Thoracic aorta (tissue), 1 donor: Measurements from ENCODE around the gene ABCC12.

DNA sequence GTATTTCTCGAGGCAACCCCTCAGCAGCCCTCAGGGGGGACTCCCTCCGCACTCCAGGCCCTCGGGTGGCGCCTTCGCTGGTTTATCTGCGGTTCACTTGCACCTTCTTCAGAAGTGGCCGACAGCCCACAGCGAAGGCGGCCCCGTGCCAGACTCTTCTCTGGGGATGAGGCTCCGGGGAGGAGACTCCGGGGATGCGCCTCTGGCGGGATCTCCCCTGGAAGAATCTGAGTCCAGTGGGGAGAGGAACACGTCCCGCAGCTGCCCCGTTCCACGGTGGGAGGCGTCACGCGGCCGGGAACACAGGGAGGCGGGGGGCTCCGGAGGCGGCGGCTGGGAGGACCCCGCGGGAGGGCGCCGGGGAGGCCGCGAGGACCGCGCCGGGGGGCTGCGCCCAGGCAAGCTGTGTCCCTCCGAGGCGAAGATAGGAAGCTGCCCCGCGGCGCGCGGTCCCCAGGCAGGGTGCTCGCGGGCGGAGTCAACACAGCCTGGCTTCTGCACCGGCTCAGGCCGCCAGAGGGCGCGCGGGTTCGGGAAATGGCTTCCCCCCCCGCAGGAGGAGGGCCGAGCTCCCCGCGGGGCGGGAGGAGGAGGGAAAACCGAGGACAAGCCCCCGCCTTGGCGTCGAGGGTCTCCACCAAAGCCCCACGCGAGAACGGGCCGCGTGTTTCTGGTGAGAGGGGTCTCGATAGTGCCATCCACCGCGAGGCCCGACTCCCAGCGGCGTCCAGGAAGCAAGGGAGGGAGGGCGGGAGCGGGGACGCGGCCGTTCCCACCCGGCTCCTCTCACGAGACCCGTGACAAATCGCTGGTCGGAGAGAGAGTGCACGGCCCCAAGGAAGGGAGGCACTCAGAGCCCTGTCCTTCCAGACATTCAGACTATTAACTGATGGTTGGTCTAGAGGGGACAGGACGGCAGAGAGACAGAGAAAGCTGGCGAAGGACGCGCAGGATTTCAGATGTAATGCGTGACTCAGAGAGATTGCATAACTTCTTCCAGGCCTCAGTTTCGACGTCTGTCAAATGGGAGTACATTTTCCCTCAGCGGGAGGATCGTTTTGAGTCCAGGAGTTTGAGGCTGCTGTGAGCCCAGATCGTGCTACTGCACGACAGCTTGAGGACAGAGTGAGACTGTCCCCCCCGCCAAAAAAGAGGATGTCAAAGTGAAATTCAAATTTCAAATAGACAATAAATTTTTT is 64.4 kb upstream of the DNAJA2 start:
- RAMPAGE, long total RNA: no peak

- RAMPAGE, long total RNA: start-site peak on the minus strand at chr16:47291525-47291757, 6 reads
Observed at GRCh38 chr16:47291185-47292002, 147.6 kb upstream of the NETO2 start.

- RAMPAGE, long total RNA: no peak
Observed at GRCh38 chr16:47574700-47575062, 113.5 kb downstream of the PHKB start.

DNA sequence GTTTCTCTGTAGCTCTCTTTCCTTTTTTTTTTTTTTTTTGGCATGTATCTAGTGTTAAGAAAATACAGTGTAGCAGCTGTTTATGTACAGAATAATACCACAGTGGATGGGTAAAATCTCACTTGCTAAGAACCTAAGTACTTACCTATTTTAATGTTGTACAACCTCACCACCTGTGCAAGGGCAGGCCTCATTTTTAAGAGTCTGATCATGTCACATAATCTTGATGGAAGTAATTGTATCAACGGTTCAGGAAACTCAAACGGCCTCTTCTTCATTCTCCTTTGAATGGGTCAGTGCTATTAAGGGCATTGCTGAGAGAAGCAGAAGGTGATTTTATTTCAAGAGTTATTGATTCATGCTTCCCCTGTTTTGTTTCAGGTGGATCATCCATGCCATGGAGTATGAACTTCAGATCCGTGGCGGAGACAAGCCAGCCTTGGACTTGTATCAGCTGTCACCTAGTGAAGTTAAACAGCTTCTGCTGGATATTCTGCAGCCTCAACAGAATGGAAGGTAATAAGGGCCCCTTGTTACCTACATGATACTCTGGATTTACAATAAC is 227.6 kb downstream of the PHKB start:
- RAMPAGE, long total RNA: start-site peak on the plus strand centred at position 333 of the sequence, 360 bp wide, 18 reads

DNA sequence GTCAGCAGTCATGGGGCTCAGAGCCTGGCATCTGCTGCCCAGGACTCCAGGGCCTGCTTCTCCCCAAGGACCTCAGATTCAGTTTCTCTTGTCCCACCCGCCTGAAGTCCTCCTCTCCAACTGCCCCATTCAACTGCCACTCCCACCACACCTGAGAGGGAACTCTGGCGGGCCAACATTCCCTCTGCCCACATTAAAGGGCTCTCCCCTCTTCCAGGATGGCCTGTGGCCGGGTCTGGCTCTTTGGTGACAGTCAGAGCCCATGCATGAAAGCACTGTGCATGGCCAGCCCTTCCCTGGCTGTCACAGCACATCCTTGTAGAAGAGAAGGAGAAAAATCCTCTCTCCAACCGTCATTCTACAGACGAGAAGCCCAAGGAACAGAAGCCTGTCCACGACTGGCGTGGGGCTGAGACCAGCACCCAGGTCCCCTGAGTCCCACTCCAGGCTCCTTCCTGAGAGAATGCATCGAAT is at the start of gene ABCC12:
Gene ABCC12 (minus strand): TSS at position 122 of the 474 bp plus-strand sequence.
- RAMPAGE, long total RNA: no peak

DNA sequence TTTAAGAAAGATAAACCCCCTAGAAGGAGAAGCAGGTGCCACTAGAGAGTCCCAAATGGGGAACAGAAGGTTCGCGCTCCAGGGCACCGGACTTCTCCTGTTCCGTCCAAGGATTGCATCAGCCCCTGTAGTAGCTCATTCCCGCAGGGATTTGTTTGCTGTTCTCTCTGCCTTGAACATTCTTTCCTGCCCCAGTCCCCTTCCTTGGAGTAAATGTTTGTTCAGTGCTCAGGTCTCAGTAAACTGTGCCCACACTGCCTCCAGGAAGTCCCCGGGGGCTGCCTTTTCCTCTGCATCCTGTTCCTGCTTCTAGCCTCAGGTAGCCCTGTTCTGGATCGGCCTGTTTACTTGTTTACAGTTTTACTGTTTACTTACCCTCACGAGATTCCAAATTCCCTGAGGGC is 9.5 kb upstream of the ABCC12 start:
- RAMPAGE, long total RNA: no peak

GRCh38 chr16:48283756-48284543 is 36.6 kb upstream of the ABCC11 start:
- RAMPAGE, long total RNA: no peak

GRCh38 chr16:48318657-48318926 is 66.6 kb downstream of the SIAH1 start:
- RAMPAGE, long total RNA: no peak

DNA sequence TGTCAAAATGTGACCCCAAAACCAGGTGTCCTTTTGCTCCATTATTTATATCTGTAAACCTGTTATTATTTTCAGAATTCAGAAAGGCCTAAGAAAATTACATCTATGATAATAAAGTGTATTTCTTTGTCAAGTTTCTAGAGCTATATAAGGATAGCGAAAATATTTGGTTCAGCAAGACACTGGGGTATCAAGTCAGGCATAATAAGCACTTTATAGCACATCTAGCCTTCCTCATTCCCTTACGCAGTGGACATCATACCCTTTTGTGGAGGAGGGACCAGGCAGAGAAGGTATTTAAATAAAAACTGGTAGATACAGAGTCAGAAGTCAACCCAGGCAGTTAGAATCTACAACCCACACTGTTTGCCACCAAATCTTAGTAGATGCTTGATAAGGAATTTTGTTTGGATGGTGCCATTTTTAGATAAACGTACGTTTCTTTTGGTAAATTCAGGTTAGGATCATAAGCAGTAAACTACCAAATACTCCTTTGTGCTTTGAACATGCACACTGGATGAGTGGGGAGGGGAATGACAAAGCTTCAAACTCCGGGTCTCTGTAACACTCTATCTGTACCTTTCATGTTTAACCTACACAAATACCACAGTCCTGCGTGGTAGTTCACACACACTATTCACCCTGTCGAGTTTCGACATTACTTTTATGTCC is 28.2 kb downstream of the SIAH1 start:
- RAMPAGE, long total RNA: no peak

DNA sequence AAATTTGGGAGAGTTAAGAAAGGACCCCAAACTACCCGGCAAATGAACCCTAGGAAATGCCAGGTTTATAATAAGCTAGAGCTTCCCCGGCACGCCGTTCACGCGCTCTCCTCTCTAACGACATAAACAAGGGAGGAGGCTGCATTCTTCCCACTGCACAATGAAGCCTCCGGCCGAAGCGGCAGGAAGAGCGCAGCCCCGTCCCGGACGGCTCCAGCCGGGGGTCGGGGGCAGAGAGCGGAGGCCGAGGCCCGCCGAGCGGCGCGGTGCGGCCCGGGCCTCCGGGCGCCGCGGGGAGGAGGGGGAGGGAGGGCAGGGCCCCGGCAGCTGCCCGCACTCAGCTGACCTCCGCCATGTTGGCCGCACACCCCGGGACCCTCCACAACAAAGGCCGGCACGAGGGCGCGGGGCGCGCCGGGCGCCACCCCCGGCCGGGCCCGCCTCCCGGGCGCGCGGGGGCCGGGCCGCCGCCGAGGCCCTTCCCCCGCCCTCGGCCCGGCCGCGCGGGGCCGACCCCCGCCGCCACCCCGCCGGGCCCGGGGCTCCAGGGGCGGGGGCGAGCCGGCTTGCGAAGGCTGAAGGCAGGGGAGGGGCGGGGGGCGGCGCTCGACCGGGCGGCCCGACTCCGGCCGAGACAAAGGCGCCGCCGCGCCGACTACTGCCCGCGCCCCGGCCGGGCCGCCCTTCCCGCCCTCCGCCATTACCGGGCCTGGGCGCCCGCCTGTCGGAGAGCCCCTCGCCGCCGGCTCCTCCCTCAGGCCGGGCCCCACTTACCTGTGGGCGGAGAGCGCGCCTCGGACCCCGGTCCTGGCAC is 576 bp downstream of the SIAH1 start:
- RAMPAGE, long total RNA: no peak

GRCh38 chr16:48448351-48448755 is 63.1 kb upstream of the SIAH1 start:
- RAMPAGE, long total RNA: no peak

DNA sequence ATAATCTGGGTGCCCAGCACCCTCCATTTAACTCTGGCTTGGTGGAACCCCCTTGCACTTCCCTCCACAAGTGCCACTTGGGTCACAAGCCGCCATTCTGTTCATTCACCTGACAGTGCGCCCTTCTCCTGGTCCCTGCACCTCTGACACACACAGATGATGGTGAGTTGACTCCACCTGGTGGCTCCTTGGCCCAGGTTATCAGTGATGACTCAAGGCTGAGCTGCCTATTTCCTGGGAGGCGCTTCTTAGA is 83.5 kb downstream of the N4BP1 start:
- RAMPAGE, long total RNA: no peak

GRCh38 chr16:48531269-48532068 is 78.5 kb downstream of the N4BP1 start:
- RAMPAGE, long total RNA: no peak

DNA sequence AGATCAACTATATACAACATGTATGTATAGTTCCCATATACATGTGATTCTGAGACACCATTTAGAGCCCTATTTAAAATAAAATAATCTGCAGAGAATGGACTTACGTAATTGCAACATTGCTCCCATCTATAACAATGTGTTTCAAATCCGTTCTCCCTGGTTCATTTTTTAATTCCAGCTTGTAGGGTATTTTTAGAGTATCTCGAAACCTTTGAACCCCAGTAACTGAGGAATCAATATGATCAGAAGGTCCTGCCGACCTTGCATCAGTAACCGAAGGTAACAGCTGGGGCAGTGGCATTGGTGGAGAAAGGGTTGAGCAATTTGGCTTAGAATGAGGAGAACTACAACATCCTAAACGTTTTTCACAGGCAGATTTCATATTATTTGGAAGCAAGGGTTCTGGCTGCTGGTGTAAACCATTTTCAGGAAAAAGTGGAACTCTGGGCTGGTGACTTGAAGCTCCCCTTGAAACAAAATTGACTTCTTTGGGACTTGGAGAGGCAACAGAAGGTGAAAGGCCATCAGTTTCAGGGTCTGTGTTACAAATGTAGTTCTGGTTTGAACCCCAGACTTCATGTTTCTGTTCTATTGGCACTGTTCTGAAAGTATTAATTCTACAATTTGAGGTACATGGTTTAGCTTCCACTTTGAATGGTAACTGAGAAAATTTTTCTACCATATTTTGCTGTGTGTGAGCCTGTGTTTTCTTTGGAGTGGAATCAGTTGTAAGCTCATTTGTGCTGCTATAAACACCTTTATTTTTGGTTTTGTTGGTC is 49.1 kb downstream of the N4BP1 start:
- RAMPAGE, long total RNA: no peak

DNA sequence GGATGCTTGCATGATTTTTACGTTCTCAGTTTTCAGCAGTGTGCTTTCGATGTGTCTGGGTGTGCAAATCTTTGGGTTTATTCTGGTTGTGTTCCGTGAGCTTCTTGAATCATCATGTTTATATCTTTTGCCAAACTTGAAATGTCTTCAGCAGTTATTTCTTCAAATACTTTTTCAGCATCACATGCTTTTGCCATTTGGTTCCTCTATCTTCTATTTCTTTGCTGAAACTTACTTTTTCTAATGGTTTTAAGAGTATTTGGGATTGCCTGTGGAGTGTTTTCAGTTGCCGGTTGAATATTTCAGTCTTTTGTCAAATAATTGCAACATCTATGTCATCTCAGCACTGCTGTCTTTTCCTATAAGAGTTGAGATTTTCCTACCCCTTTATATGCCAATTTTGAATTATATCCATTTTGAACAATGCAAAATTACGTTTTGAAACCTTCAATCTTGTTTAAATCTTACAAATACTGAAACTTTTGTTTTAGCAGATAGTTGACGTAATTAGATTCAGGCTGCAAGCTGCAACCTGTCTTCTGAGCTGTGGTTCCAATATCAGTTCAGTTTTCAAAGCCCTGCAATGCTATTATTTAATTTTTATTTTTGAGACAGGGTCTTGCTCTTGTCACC is 41.1 kb downstream of the N4BP1 start:
- RAMPAGE, long total RNA: no peak

DNA sequence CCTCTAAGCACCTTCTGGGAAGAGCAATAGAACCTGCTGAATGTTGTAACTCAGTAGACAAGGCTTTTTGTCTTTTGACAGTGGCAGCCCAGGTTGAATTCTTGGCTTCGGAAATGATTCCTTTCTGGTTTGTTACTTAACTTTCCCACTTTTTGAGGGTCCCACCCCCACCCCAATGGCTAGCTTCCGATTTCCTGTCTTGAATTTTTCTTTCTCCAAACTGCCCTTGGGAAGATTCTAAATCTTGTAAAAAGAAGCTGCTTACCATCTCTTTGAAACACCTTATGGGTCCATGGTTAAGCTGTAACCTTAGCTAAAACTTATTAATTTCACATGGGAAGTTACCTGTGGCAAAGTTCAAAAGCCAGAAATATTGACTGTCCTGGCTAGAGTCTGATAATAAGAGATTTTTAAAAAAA is 18.8 kb downstream of the N4BP1 start:
- RAMPAGE, long total RNA: no peak

DNA sequence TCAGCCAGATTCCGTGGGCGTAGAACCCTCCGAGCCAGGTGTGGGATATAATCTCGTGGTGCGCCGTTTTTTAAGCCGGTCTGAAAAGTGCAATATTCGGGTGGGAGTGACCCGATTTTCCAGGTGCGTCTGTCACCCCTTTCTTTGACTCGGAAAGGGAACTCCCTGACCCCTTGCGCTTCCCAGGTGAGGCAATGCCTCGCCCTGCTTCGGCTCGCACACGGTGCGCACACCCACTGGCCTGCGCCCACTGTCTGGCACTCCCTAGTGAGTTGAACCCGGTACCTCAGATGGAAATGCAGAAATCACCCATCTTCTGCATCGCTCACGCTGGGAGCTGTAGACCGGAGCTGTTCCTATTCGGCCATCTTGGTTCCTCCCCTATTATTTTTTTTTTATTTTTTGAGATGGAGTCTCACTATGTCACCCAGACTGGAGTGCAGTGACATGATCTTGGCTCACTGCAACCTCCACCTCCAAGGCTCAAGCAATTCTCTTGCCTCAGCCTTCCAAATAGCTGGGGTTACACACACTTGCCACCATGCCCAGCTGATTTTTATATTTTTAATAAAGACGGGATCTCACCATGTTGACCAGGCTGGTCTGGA is 164.3 kb upstream of the N4BP1 start:
- RAMPAGE, long total RNA: no peak

DNA sequence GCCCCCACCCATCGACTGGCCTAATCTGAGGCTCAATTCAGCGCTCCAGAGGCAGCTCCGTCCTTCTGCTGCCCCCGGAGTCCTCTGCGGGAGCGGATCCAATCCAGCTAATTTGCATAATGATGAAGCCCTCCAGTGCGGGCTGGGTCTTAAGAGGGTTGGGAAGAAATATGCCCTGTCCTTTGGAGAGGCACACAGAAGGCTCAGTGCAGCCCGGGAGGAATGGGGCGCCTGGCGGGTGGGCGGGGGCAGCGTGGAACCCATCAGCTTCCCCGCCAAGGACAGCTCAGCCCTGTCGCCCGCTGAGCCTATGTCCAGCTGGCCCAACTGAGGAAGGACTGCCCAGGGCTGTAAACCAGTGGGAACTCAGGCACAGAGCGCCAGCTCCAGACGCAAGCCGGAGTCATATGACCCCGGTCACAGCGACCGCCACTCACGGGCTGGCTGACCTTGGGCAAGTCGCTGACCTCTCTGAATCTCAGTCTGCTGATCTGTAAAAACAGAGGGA is 169.9 kb downstream of the C16orf78 start:
- RAMPAGE, long total RNA: no peak

- RAMPAGE, long total RNA: no peak
Observed at GRCh38 chr16:49639664-49640388, 216.1 kb downstream of the ZNF423 start.

- RAMPAGE, long total RNA: no peak
Observed at GRCh38 chr16:49754549-49755218, 101.2 kb downstream of the ZNF423 start.